Pericardium fibroblast (primary cell): ENCODE measurements around the gene C1orf167.

DNA sequence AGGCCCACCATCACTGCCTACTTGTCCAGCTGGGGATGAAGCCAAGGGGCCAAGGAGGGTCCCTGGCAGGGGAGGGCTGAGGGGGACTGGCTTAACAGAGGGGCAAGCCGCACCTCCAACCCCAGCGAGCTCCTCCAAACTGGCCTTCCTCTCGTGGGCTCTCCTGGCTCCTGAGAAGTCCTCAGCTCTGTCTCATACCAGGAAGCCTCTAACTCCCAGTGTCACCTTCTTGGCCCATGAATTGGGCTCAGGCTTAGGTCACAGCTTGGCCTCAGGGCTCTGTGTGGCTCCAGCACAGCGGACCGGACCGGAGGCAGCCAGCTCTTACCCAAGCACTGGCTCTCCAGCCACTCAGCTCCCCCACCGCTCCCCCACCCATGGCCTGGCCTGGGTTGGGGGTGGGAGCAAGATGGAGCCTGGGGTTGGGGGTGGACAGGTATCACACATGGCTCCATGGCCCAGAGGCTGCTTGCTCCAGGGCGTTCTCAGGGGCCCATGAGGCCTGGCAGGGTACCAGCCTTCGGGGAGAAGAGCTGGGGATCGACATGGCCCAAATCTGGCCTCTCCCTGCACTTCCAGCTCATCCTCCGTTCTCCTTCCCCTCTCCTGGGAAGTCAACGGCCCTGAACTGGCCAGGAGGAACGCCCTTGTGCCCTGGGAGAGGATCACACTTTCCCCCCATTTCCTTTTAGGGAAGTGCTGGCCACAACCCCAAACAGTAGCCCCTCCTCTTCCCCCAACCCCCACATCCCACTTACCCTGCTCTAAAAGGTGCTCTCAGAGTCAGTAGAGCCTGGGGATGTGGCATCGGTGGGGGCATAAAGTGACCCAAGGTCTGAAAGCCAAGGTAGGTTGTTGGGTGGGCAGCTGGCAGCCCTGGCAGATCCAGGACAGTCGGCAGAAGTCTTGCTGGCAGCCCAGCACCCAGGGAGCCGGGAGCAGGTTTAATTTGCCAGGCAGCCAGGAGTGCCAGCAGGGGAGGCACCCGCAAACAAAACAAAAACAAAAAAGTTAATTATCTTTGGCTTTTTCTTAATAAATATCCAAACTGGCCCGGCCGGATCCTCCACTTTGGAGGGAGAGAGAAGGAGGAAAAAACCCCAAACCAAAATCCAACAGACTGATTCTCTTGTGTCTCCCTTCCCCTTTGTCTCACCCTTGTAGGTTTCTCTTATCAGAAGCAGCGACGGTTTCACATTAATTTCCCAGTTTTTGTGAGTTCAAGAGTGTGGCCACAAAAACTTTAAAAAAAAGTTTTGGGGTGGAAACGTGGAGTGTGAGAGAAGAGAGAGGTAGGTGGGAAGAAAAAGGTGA is 97.4 kb downstream of the CASZ1 start:
- RAMPAGE, long total RNA, result no peak

DNA sequence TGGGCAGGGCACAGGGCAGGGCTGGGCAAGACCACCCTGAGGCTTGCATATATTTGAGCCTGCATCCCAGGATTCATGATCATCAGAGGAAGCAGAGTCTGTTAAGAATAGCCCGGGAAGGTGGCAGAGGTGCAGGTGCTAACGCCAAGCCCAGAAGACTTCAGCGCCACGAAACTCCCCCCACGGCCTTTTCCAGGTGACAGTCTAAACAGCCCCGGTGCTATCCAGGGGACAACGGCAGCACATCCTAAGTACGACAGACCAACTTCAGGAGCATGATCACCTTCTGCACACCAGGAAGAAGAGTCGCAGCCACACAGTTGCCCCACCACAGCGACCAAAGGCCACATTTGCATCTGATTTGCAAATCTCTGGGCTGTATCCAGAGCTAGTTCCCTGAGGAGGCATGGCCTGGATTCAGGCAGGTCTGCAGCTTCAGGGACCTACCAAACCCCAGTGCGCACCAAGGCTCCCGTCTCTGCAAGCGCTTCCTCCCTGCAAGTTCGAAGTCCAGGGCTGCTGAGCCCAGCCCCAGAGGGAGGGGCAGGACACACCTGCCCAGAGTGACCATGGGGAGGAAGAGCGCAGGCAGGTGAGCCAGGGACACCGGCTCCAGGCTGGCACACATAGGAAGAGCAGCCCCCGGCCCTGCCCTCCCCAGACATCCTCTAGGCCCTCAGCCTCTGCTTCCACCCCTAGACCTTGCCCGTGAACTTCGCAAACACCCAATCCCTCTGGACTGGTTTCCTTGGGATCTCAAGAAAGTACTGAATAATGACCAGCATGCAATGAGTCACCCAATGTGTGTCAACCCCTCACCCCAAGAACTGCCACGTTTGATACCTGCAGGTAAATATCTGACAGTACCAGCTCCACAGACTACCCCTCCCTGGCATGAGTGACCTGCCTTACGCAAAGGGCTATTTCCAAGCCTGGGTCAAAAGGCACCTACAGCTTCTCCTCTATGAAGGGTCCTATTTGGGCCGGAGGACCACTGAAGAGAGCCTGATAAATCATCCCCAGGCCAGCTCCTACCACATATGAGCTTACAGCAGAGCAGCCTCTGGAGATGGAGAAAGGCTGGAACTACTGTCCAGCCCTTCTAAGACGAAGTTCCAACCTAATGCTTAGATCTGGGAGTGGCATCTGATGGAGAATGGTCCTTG is 36.9 kb downstream of the CASZ1 start:
- RAMPAGE, long total RNA, result no peak

DNA sequence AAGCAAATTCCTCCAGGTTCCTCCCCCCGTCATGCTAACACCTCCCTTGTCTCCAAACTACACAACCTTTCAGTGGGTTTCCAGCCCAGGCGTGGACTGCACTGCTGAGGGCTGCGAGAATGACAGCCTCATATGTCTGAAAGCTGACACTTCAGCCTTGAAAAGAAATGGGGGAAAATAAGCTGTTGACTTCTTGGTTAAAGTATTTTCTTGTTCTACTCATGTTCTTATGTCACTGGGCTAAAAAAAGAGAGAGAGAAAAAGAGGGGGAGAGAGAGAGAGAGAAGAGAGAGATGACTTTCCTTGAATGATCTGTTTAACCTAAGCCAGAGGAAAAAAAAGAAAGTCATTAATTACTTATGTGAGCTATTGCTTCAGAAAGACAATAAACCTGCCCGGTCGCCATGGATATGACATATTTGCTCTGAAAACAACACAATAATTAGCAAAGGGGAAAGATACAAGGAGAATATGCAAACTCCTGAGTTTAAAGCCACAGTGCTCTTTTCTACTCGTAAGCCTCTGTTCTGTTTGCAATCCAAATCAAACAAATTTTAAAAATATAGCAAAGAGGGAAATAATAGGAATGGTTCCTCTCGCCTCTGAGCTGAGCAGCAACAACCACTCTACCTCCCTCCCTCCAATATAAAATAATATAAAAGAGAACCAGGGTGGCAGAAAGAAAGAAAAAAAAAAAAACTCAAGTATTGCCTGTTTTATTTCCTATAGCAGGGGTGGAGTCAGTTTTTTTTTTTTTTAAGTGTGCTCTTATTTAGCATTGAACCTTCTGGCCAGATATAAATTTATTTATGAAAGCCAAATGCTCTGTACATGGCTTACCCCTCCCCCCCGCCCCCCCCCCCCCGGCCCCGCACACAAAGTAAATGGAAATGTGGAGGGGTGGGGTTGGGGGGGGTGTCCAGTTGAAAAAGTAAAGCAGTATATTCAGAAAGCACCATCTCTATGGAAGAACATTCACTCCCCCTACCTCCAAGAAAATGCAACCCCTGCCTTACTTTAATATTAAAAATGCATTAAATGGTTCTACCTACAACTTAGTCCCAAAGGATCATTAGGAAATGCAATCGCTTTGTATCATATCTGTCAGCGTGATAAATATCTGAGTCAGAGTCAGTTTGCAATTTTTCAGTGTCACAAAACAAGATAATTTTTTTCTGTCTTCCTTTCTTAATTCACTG is 4.6 kb downstream of the CASZ1 start:
- RAMPAGE, long total RNA, result no peak

- RAMPAGE, long total RNA, result no peak
Measured at GRCh38 chr1:10795493-10795844, 977 bp downstream of the CASZ1 start.

GRCh38 chr1:10835693-10836482 is 39.4 kb upstream of the CASZ1 start:
- RAMPAGE, long total RNA, result no peak

- RAMPAGE, long total RNA, result no peak
Measured at GRCh38 chr1:10856057-10856413, 59.6 kb upstream of the CASZ1 start.

- RAMPAGE, long total RNA, result no peak
Measured at GRCh38 chr1:11056373-11056970, 3.3 kb downstream of the SRM start.

DNA sequence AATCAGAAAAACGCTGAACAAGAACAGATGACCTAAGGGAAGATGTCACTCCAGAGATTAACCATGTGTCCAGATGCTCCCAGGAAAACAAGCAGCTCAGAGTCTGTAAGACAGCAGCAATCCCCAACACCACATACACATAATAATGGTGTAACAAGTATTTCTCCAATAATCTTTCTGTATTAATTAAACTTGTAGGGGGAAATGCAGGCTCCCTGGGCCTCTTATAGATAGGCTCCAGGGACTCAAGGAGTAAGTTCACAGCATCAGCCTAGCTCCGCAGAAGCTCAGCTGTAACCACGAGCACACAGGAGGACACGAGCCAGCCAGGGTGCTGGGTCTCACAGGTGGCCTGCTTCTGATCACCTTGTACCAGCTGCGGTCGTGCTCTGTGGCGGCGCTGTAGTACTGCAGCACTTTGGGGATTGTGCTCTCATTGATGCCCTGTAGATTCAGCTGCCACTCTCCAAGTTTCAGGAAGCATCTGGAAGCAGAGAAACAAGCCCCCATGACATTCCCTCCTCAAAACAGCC is 33.1 kb upstream of the EXOSC10 start:
- RAMPAGE, long total RNA, result no peak

- RAMPAGE, long total RNA, result no peak
Measured at GRCh38 chr1:11144615-11145140, 44.5 kb upstream of the ANGPTL7 start.

DNA sequence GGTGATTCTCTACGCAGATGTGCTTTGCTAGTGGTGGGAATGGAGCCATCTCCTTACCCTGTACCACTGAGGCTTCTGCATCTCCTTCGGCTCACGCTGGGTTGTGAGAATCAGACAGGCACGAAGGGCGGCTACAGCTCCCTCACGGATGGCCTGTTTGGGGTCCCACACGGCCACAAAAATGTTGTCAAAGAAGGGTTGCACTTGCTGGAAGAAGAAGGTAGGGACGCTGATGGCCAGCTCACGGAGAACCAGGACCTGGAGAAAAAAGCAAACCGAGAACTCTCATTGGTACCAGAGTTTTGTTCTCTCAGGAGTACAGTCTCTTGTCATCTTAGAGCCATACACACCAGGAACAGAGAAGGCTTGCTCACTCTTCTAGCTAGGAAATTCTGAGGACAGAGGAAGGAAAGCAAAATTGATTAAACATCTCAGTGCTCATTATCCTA is 6.4 kb downstream of the MTOR start:
- RAMPAGE, long total RNA, result no peak

DNA sequence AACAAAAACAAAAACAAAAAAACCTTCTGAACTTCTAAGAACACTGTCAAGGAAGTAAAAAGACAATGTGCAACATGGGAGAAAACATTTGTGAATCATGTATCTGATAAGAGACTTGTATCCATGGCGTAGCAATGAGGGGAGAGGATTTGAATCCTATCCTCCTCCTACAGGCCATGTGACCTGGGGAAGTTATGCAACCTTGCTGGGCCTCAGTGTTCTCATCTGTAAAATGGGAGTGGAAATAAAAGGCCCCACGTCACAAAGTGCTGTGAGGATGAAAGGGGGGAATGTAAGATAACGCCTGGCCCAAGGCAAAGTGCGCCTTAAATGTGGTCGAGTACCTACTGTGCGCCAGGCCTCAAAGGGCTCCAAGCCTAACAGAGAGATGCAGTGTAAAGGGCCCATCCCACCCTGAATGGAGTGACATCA is 83.7 kb downstream of the DISP3 start:
- RAMPAGE, long total RNA, result no peak

GRCh38 chr1:11736344-11736759 is 416 bp downstream of the AGTRAP start:
- RAMPAGE, long total RNA, result no peak

DNA sequence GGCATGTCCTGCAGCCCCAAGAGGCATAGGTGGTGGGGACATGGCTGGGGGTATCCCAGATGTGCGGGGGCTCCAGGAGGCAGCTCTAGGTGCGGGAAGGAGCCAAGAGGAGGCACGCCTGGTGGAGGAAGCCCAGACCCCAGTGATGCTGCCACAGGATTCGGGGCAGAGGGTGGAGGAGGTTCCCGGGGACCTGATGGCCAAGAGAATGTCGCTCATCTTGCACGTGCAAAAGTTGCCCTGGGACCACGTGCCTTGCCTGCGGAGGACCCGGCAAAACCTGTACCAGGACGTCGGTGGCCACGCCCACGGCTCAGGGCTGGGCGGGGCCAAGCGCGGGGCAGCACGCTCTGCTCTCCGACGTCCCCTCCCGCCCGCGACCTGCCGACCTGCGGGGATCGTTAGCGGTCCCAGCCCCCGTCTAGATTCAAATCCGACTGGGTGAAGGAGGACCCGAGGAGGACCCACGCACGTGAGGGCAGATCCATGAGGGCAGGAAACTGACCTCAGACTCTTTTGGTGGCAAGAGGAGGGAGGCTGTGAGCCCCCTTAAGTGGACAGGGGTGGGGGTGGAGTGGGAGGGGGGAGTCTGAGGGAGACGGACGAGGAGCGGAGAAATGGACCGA is at the start of gene C1orf167:
C1orf167 (plus strand) TSS at position 360 of the 626 bp plus-strand sequence.
- RAMPAGE, long total RNA, result no peak

DNA sequence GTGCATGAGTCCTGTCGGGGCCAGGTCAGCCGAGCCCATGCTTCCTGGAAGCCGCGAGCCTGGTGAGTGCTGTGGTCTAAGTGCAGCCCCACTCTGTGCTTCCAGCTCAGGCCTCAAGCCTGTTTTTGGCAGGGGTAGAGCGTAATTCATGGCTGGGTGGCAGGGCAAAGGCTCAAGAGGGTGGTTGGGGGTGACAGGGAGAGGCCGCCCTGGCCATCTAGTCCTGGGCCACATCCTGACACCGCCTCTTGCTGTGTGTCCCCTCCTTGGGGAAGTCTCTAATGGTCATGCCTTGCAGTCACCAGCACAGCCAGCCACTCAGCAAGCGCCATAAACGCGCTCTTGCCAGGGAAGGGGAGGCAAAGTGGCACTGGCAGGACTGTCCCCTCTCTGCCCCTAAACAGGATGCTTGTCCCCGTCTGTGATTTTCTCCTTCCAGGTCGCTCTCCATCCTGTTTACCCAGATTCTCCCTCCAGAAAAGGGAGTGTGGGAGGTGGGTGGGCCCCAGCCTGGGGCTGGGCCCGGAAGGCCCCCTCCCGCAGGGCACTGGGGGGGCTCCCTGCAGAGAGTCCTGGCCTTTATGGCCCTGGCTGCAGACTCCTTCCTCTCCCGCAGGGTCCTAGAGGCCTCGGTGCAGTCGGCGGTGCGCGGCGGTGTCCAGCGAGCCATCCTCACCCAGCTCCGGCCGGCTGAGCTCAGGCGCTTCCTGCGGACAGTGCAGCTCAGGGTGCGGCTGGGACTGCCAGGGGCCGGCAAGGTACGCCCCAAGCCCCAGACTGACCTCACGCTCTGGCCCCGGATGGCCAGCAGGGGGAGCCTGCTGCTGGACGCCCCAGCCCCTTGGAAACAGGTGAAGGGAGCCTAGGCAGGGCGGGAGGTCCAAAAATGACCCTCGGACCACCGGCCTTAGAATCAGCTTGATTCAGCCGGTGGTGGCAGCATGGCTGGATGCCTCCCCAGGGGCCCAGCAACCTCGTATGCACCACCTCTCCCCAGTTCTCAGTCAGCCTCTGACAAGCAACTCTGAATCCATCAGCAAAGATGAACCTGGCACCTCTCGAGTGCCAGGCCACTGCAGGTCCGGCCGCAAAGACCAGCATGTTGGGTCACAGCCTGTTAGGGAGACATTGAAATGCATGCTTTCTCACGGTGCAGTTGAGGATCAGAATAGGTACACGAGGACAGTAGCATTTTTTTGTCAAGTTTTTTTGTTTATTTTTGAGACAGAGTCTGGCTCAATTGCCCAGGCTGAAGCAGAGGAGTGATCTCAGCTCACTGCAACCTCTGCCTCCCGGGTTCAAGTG is 20.8 kb downstream of the MTHFR start:
- RAMPAGE, long total RNA, result no peak

- RAMPAGE, long total RNA, result no peak
Measured at GRCh38 chr1:11984011-11984519, 3.8 kb downstream of the MFN2 start.

DNA sequence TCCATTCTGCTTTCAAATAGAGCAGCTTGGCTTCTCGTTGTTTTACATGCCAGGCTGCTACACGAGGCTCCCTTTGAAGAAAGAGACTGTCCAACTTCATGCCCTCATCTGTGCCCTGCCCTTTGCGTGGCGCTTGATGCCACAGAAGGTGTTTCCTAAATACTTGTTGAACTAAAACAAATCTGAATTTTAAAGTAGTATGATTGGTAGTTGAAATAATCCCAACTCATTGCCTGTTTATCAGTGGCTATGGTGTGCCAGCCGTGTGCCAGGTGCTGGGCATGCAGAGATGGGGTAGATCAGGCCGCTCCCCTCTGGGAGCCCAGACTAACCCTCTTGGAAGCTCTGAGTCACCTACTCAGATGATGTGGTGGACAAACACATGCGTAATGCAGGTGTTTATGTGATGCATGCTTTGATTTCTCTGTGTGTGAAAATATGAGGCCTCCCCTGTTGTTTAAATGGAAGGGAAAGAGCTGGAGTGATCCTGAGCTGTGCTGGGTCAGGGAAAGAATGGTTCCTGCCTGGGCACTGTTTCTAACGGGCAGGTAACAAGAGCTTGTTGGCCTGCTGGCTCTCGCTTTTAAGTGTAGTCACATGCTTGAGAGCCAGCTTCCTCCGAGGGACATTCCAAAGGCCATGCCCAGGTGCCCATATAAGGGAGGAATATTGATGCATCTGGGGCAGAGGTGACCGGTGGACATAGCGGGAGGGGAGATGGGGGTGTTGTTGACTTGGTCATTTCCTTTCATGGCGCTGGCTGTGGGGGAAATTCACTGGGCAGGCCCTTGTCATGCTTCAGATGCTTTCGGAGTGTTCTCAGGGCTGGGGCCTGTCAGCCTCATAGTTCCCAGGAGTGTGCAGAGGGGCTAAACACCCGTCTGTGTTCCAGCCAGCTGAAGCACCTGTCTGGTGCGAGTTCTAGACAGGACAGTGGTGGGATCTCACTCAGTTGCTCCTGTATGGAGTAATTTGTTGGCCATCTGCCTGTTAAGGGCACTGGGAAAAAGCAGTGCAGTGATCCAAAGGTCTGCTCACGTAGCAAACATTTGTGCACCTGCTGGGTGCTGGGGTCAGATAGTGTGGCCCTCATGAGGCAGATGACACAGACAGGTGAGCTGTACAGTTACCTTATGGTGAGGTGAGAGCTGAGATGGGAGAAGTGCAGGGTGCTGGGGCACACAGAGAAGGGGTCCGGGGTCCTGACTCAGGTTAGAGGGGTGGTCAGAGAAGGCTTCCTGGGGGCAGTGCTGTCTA is 10.3 kb downstream of the MFN2 start:
- RAMPAGE, long total RNA, result no peak

DNA sequence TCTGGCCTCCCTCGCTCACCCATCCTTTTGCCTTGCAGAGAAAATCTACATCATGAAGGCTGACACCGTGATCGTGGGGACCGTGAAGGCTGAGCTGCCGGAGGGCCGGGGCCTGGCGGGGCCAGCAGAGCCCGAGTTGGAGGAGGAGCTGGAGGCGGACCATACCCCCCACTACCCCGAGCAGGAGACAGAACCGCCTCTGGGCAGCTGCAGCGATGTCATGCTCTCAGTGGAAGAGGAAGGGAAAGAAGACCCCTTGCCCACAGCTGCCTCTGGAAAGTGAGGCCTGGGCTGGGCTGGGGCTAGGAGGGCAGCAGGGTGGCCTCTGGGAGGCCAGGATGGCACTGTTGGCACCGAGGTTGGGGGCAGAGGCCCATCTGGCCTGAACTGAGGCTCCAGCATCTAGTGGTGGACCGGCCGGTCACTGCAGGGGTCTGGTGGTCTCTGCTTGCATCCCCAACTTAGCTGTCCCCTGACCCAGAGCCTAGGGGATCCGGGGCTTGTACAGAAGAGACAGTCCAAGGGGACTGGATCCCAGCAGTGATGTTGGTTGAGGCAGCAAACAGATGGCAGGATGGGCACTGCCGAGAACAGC is 24.4 kb upstream of the TNFRSF1B start:
- RAMPAGE, long total RNA, result no peak

GRCh38 chr1:12171501-12172411 is 5.0 kb downstream of the TNFRSF1B start:
- RAMPAGE, long total RNA, result no peak

DNA sequence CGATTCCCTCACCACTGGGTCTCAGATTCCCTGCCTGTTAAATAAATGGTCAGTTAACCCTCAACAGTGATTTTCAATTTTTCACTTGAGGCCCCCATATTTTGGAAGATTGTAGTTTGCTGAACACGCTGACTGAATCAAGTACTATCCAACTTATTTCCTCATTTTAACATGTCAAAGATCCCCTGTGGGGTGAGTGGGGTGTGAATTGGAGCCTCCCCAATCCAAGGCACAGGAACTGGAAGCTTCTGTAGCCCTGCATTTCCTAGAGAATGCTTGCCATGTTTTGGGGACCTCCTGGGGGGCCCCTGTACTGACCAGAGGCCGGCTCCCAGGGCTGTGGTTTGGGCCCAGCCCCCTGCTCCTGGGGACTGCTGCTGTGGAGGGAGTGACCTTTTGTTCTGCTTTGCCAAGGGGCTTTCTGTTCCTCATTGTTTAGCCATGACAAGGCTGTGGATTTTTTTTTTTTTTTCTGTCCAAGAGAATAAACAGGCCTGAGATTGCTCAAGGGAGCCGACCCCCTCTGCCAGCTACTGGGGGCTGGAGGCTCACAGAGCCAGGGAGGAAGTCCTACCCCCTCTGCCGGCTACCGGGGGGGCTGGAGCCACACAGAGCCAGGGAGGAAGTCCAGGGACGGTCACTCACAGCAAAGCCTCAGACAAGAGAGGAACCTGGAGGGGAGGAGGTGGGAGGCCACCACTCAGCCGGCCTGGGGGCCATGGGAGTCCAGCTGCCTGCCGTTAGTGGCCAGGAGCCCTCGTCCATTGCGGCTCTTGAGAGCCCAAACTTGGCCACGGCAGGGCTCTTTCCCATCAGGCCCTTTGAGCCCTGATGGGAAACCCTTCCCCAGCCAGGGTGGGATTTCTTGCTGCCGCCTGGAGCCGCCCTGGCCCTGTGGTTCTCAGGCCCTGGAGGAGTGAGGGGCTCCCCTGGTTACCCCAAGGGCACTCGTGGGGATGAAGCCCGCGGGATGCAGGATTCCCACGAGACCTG is 17.4 kb downstream of the TNFRSF1B start:
- RAMPAGE, long total RNA, result no peak

GRCh38 chr1:12342449-12343015 is 112.7 kb downstream of the VPS13D start:
- RAMPAGE, long total RNA, result no peak